ENCODE measurements around the genes HACD2 and KALRN.

- RRBS = no CpG with 5 or more reads among the region's 17 CpGs
Observed at GRCh38 chr3:123067972-123068935, 1.4 kb downstream of the PDIA5 start.

GRCh38 chr3:123202082-123202666, 431 bp downstream of the SEC22A start:
- RRBS = no CpG with 5 or more reads among the region's 28 CpGs

DNA sequence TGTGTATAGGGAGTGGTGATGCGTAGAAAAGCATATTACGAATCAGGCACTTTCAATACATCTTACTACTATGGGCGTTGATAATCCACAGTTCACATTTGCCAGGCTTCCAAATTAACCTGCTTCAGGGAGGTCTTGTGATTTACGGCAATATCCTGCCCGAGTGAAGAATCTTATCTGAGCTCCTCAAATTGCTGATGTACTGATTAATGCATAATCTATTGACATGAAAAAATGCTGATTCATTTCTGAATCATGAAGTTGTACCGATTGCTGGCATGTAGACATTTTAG, 97.1 kb downstream of the SEC22A start:
- RRBS = no CpG with 5 or more reads among the region's 6 CpGs

- RRBS = no CpG with 5 or more reads among the region's 15 CpGs
Observed at GRCh38 chr3:123334939-123335782, 113.7 kb downstream of the ADCY5 start.

- RRBS = no CpG with 5 or more reads among the region's 6 CpGs
Observed at GRCh38 chr3:123391171-123391657, 57.7 kb downstream of the ADCY5 start.

DNA sequence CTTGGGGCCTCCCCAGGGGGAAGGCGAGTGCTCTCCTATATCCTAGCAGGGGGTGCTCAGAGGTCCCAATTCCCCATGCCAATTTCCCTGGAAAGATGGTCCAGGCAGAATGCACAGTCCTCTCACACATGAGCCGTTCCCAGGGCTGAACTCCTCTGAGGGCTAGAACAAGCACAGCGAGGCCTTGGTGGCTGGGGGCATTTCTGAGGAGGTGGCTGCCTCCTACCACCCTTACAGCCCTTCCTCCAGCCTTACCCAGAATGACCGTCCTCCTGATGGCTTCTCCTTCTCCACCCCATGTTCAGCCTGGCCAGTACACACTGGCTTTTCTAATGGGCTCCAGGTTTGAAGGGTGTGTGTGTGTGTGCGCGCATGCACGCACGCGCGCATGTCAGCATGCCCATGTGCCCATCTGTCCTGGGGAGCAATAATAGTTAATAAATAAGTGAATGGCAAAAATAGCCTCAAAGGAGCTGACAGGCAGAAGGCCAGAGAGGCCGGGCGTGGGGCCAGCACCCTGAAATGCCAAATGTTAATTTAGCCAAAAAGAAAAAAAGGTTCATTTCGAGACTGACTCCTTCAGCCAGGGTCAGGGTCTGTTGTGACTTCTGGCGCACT, 24.4 kb downstream of the ADCY5 start:
- RRBS = no CpG with 5 or more reads among the region's 14 CpGs

- RRBS = no CpG with 5 or more reads among the region's 10 CpGs
Observed at GRCh38 chr3:123443774-123444520, 4.9 kb downstream of the ADCY5 start.

DNA sequence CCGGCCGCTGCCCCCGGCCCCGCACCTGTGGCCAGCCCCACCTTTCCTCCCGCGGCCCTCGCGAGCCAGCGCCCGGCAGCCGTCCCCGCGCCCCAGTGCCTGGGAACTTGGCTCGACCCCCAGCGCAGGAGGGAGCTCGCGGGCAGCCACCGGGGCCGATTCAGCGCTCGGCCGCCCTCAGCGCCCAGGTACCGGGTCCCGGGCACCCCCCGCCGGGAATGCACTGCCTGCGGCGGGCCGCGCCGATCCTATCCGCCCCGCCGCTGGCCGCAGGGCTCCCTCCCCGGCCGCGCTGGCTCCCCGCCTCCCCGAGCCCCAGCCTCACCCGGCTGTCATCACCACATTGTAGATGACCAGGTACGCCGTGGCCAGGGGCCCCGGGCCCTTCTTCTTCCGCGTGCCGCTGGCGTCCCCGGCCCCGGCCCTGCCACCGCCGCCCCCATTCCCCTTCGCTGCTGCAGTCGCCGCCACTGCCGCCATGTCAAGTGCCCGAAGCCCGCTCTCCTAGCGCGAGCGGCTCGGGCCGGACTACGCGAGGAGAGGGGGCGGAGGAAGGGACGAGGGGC, at the start of gene HACD2:
Gene HACD2, minus strand, starts transcription at position 506 of the 566 bp plus-strand sequence.
- RRBS = 3% methylated on average over 56 of the region's 68 CpGs

GRCh38 chr3:123658712-123659571, 74.1 kb upstream of the HACD2 start:
- RRBS = no CpG with 5 or more reads among the region's 5 CpGs

GRCh38 chr3:123682600-123683226, 97.9 kb upstream of the HACD2 start:
- RRBS = no CpG with 5 or more reads among the region's 10 CpGs

DNA sequence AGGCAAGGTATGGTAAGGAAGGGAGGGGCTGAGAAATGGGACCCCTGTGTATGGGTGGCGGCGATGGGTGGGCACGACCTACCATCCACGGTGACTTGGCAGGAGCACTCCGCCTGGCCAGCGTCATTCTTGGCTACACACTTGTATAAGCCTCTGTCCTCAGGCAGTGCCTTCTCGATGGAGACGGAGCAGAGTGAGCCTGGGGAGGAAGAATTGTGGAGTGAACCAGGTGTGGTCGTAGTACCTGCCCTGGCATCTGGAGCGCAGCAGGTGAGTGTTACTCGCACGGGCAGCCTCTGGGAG, 107.8 kb upstream of the HACD2 start:
- RRBS = no CpG with 5 or more reads among the region's 12 CpGs

GRCh38 chr3:123718833-123719643, 134.2 kb upstream of the HACD2 start:
- RRBS = no CpG with 5 or more reads among the region's 16 CpGs

DNA sequence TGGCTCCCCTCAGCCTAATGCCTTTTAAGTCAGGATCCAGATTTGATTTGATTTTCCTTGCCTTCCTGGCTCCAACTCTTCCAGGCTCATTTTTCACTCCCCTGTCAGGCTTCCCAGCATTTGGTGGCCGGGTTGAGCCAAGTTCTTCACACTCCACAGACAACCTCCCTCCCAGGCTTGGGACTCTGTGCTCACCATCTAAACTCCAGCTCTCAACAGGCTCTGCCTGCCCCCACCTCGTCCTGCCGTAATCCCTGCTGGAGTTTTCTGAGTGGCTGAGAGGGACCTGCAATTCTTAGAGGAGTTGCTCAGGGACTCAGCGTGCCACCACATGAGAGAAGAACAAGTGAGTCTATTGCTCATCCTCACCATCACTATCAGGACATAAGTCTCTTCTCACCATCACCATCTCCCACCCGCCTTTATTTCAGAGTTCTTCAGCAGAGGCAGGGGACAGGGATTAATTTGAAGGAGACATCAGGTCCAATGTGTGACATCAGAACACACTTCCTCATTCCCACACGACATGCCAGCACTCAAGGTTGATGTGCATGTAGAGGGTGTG, 104.7 kb downstream of the MYLK start:
- RRBS = no CpG with 5 or more reads among the region's 6 CpGs

GRCh38 chr3:124032615-124033483, at the start of gene KALRN:
KALRN (plus strand) TSS chr3:124033369.
- RRBS = 7% methylated on average over 26 of the region's 76 CpGs

- RRBS = 4% methylated on average over 10 of the region's 32 CpGs
Observed at GRCh38 chr3:124034151-124034740, 1.1 kb downstream of the KALRN start.

- RRBS = no CpG with 5 or more reads among the region's 3 CpGs
Observed at GRCh38 chr3:124078847-124079326, 45.7 kb downstream of the KALRN start.

DNA sequence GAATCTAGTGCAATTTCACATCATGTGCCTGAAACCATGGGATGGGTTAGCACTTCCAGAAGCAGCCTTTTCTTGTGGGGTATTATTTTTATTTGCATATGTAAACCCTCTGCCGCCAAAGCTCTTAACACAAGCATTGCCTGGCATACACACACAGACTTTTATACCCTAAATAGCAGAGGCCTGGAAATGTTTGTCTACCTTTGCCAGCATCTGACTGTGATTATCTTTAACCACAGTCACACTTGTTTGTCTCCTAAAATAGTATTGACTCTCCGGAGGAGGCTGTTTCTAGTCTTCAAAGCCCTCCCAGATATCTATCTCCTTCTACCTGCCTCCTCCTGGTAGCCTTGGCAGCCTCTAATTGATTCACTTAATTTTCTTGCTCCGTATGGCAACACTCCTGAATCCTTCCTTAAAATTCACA, 127.2 kb upstream of the UMPS start:
- RRBS = no CpG with 5 or more reads among the region's 3 CpGs

DNA sequence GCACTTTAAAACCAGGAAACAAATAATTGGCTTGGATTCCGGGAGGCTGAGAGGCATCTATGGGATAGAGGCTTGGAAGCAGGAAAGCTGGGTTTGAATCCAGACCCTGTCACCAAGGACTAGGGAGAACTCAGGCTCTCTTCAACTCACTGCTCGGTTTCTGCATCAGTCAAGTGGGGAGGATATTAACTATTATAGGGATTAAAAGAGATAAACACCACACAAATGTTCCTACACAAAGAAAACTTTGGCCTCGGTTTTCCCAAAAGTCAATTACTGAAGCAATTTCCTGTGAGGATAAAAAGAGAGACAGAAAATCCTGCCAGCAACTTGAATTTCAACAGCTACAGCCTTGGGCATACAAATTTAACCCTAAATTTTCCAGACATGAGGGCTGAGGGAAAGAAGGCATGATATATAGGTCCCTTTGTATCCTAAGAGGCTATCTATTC, 36.0 kb downstream of the ITGB5 start:
- RRBS = no CpG with 5 or more reads among the region's 3 CpGs

- RRBS = no CpG with 5 or more reads among the region's 2 CpGs
Observed at GRCh38 chr3:124912118-124912434, 22.5 kb downstream of the MUC13 start.